Type B pancreatic cell (in vitro differentiated cells): ENCODE measurements around a stretch of chr16.

DNA sequence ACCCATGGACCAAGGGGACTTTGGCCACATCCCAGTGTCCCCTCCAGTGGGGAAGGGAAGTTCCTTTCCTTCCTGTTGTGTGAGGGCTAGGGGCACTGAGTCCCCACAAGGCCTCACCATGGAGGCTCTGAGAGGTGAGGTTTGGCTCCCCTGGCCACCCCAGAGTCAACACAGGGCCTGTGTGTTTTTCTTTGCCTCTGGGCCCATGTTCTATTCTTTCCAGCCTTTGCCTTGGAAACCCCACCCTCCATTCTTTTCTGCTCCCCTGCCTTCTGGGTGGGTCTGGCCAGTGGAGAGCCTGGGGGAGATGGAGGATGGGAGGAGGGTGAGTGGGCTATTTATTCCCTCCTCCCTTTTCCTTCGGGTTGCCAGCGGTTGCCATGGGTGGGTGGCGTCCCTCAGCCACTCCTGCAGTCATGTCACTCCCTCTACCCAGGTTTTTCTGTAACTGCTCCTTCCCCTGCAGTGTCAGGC is 15.4 kb downstream of the CMIP start:
- PRO-cap, result no peak

- PRO-cap, result no peak
Observed at GRCh38 chr16:81480718-81481054, 36.1 kb downstream of the CMIP start.

GRCh38 chr16:81481055-81481877 is 36.7 kb downstream of the CMIP start:
- PRO-cap, result no peak

GRCh38 chr16:81485802-81486481 is 41.3 kb downstream of the CMIP start:
- PRO-cap, result no peak

- PRO-cap, result no peak
Observed at GRCh38 chr16:81606620-81607133, 162.1 kb downstream of the CMIP start.

DNA sequence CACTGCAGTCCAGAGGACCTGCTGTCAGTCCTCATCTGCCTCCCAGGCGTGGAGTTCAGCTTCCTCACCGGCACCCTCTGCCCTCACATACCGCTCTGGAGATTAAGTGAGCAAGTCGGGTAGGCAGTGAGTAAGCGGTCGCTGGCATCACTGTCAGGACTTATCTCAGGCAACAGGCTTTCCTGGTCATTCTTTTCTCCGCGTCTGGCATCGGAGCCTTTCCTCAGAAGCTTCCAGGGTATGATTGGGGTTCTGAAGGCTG is 92.7 kb upstream of the PLCG2 start:
- PRO-cap, result no peak

GRCh38 chr16:81703551-81704129 is 75.5 kb upstream of the PLCG2 start:
- PRO-cap, result no peak

DNA sequence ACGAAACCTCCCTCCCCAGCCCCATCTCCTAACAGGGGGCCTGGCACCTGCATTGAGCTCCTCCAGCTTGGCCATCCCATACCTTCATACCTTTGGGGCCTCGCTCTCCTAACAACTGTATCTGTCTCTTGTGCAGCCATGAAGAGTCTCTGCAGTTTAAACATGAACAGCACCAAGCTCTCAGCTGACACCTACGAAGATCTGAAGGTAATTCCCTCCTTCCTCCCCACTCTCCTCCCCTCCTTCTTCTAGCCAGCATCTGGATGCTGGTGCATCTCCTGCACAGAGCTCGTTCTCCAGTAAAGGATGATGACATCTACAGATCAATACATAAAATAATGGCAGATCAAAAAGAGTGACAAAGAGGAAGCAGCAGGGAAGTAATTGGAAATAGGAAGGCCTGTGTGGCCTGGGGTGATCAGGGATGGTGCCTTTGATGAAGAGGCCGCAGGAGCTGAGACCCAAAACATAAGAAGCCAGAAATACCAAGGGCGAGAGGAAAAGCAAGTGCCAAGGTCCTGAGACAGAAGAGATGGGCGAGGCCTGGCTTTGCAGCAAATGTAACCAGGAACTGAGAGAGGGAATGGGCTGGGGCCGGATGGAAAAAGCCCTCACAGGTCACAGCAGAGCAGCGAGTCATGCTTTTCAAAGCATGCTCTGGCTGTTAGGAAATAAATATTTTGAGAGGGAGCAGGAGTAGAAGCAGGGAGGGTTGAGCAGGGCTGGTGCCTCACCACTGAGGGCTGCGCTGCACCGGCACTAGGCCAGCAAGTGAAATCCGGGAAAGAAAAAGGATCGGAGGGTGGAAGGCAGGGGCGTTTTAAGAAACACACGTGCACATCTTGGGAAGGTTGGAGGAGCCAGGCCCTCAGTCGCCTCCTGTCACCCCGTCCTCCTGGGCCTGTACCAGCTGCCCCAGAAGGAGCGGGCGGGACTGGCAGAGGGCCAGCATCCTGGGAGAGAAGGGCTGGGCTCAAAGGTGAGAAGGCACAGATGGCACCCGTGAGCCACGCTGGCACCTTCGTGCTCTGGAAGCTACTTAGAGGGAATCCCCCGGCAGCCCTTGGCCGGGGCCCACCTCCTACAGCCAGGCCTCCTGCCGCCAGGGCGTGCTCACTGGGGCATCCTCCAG is 71.8 kb upstream of the PLCG2 start:
- PRO-cap, result no peak

GRCh38 chr16:81710941-81711611 is 68.0 kb upstream of the PLCG2 start:
- PRO-cap, result no peak

GRCh38 chr16:81774260-81774697 is 4.8 kb upstream of the PLCG2 start:
- PRO-cap, result no peak

- PRO-cap, result no peak
Observed at GRCh38 chr16:81785569-81786914, 7.0 kb downstream of the PLCG2 start.

GRCh38 chr16:81808779-81809499 is 29.8 kb downstream of the PLCG2 start:
- PRO-cap, result no peak

DNA sequence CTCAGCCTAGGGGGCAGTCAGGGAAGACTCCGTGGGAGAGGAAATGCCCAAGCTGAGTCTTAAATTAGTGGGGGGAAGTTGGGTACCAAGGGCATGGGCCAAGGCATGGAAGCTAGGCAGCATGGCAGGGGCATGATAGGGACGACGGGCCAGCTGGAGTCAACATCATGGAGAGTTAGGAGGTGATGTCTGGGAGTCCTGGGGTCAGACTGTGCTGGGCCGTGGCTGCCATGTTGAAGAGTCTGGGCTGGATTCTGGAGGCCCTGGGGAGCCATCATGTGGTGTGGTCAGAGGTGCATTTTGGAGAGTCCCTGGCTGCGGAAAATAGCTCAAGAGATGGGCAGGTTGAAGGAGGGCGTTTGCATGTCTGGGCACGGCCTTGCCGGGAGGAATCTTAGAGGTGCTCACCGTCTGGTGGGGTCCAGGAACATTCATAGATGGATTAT is 85.2 kb downstream of the SDR42E1 start:
- PRO-cap, result no peak

DNA sequence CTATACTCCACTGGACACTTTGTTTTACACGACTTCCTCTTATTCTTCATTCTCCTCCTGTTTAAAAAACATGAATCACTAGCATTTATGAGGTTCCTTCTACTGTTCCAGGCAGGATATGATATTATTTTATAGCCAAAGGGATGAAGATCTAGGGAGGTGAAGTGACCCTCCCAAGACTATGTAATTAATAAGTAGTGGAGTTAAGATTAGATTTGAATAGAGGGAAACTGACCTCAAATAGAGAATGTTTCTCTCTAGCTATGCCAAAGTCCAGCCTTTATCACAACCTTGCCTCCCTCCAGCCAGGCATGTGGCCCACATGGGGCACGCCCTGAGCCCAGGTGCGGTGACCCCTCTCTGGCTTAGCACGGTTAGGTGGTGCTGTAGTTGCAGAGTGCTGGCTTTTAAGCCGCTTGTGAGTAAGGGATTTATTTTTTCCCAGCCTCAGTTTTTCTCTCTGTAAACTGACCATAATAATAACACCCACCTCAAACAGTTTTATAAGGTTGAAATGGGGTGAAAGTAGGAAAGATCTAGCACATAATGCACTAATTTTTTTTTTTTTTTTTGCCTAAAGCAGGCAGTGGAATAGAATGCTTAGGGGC is 1.1 kb upstream of the HSD17B2 start:
- PRO-cap, result no peak

- PRO-cap, result no peak
Observed at GRCh38 chr16:82660127-82660811, 33.5 kb downstream of the CDH13 start.

DNA sequence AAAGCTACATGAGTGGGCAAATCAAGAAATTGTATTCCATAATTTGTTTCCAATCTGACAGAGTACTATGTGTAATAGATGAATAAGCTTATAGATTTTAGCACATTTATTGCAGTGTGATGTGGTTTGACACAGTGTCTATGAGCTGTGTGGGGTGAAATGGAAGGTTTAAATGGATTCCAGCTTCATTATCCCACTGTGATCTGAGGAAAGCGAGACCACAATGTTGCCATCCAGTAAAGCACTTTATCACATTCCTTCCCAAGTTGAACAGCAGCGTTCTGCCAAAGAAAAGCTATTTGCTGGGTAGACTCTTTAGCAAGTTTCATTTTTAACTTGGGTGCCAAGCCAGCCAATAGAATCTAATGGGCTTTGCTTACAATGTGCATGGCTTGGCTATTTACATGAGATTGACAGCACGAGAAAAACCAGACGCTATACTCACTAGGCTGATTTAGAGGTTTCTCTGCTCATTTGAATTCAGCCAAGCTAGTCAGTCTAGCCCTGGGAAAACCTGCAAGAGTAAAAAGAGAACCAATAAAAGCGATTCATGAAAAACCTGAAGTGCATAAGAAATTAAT is 108.8 kb downstream of the CDH13 start:
- PRO-cap, result no peak

DNA sequence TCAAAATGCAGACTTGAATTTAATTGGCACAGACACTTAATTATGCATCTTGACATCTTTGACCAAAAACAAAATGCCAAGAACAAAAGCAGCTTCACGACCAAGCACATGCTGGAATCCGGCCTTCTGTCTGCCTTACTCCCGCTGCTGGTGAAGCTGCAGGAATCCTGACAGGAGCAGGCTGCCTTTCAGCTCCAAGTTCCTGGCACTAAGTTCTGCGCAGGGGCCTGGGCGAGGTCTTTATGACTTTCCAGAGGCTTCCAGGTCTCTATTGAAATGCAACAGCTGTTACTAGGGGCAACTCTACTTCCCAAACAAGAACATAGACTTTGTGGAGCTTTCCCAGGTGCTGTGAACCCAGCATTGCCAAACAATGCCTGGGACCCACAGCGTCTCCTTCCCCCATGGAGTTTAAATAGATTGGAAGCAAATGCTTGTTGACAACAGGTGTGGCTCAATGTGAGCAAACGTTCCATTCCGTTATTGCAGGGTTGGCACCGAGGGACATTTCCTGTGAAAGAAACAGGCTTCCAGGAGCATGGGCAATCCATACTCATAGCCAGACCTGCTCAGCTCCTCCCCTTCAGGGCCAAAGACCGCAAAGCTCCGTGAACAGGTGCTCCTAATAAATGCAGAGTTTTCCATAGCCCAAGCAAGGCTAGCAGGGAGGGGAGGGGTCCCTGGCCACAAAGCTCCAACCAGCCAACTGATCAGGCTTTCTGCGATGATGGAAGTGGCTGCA is 156.0 kb downstream of the CDH13 start:
- PRO-cap, result no peak

DNA sequence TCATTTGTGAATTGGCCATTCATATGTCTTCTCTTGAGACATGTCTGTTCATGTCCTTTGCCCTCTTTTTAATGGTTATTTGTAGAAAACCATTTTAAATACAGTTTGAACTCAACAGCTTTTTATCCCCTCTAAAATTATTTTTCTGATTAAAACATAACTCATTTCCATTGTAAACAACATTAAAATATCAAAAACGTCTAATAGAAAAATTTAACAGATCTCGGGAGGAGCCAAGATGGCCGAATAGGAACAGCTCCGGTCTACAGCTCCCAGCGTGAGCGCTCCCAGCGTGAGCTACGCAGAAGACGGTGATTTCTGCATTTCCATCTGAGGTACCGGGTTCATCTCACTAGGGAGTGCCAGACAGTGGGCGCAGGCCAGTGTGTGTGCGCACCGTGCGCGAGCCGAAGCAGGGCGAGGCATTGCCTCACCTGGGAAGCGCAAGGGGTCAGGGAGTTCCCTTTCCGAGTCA is 170.7 kb upstream of the HSBP1 start:
- PRO-cap, result no peak

DNA sequence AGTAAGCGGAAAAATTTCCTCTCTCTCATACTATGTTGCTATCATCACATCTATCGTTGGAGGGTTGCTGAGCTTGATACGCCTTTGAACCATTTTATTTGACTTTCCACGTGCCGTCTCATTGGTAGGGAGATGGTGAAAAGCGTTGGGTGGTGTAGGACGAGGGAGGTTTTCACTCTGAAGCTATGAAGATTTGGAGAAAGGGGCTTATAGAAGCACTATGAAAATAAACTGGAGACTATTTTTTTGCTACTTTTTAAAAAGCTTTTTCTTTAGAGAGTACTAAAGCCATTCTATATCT is 7.8 kb upstream of the HSBP1 start:
- PRO-cap, result no peak

GRCh38 chr16:83934817-83935336 is 18.2 kb upstream of the OSGIN1 start:
- PRO-cap, result no peak